Bile duct (tissue), 1 donor: ENCODE measurements around a stretch of chr1.

- PRO-cap, result unidirectional peak, minus-strand start at chr1:21311087
These were observed 20.5 kb upstream of the ECE1 start for GRCh38 chr1:21310663-21311165.

DNA sequence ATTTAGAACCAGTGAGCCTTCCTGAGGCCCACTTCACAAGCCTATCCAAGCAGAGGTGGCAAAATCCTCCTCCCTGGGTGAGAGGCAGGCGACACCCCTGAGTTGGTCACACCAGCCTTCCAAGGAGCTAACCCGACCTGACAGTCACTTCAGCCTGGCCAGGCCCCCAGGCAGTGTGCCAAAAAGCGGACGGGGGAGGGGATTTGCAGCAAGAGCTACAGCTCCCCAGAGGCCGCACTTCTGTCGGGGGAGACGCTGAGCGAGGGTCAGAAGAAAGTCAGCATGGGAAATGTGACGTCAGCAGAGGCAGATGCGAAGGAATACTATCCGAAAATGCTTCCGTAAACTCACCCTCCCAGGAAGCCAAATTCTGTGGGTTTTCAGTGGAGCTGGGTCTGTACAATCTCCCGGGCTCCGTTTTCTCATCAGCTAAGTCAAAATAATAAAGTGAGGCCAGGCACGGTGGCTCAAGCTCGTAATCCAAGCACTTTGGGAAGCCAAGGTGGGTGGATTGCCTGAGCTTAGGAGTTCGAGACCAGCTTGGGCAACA, 28.4 kb upstream of the ECE1 start:
- PRO-cap, result bidirectional peak, plus-strand start at position 366 of the sequence, minus-strand start at position 245 of the sequence

- PRO-cap, result no peak
These were observed 29.2 kb upstream of the ECE1 start for GRCh38 chr1:21319301-21320040.

DNA sequence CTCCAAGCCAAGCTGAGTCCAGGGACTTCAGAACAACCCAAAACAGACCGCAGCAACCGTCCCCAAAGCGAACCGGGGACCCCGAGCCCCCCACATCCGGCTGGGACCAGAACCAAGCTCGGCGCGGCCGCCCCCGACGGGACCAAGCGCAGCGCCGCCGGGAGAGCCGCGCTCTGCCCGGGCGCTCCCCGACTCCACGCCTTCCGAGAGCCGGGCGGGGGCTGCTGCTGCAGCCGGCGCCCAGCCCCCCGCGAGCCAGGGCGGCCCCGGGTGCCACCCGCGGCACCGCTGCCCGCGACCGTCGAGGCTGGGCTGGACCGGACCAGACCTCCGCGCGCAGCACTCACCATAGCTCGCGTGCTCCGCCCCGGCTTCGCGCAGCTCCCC, 54.8 kb upstream of the ECE1 start:
- PRO-cap, result unidirectional peak, minus-strand start at position 198 of the sequence

- PRO-cap, result no peak
These were observed 55.9 kb upstream of the ECE1 start for GRCh38 chr1:21346257-21346374.

- PRO-cap, result no peak
These were observed 3.1 kb upstream of the NBPF3 start for GRCh38 chr1:21436520-21437545.

- PRO-cap, result no peak
These were observed 7.9 kb downstream of the ALPL start for GRCh38 chr1:21516954-21517694.

DNA sequence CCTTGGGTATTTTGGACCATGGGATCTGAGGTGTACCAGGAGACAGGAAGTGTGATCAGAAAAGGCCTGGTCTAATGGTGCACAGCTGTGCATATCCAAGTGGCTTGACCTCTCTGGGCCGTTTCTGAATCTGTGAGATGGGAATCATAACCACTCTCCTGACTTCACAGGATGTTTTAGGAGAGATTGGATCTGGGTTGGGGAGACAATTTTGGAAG, 37.0 kb downstream of the ALPL start:
- PRO-cap, result no peak

- PRO-cap, result no peak
These were observed 78.4 kb downstream of the RAP1GAP start for GRCh38 chr1:21590499-21591478.

DNA sequence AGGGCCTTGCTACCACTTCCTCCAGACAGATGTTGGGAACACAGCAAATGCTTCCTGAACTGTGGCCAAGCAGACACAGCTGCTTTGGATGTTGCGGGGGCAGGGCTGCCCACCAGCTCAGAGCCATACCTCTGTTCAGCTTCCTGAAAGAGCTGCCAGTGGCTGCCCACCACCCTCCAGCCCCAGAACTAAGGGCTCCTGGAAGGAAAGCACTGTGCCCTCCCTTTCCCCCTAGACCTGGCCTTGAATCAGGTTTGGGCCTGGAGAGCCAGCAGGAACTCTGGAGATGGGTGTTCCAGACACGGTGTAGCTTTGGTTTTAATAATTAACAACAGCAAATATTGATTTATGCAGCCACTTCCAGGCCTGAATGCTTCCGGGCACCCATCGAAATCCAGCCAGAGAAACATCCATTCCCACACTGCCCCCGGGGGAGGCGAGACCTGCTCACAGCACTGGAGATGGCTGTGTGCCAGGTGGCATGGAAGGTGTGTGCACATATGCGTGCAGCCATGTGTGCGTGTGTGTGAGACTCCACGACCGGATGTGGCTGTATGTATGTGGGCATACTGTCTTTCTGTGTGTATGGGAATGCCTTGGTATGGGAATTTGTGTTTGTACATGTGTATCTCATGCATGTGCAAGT, 45.6 kb downstream of the RAP1GAP start:
- PRO-cap, result unidirectional peak, minus-strand start at position 239 of the sequence

DNA sequence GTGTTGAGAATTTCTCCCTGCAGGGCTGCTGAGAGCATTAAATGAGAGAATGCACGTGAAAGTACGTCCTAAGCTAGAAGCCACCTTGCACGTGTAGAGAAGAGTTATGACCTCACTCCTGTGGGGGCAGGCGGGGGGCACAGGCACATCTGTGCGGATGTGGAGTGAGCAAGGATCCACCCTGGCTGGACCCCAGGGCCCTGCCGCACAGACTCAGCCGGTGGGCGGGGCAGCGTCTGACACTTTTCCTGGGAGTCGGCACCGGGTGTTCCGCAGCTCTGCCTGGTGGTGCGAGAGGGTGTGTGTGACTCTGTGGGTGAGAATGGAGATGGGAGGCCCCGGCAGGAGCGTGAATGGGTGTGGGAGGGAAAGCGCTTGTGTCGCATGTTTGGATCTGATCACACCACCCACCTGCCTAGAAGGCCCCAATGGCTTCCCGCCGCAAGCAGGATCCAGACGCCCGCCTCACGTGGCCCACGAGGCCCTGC, 29.6 kb downstream of the RAP1GAP start:
- PRO-cap, result no peak

DNA sequence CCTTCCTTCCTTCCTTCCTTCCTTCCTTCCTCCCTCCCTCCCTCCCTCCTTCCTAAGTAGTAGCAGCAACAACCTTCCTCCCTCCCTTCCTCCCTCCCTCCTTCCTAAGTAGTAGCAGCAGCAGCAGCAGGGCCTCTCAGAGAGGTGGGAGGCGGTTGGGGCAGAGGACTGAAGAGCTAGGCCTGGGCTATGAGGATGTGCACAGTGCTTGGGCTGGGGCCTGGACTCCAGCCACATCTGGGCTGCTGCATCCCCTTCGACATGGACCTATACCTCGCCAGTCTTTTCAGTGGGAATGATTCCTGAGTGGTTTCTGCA, 15.6 kb downstream of the RAP1GAP start:
- PRO-cap, result no peak

GRCh38 chr1:21668390-21669201, 561 bp downstream of the RAP1GAP start:
- PRO-cap, result no peak

GRCh38 chr1:21736265-21736637, 46.7 kb downstream of the USP48 start:
- PRO-cap, result no peak

GRCh38 chr1:21884629-21885788, 52.1 kb downstream of the HSPG2 start:
- PRO-cap, result no peak

DNA sequence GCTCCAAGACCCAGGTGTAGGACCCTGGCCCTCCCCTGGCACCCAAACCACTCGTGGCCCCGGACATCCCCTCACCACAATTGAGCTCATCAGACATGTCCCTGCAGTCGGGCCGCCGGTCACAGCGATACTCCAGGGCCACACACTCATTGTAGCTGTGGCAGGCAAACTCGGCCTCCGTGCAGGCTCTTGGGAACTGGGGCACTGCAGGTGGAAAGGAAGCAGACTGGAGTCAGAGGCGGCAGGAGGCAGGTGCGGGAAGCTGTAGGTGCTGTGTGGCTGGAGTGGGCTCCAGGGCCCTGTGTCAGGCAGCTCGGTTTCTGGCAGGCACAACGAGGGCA, 49.3 kb downstream of the HSPG2 start:
- PRO-cap, result no peak

GRCh38 chr1:21913715-21914497, 23.2 kb downstream of the HSPG2 start:
- PRO-cap, result no peak

DNA sequence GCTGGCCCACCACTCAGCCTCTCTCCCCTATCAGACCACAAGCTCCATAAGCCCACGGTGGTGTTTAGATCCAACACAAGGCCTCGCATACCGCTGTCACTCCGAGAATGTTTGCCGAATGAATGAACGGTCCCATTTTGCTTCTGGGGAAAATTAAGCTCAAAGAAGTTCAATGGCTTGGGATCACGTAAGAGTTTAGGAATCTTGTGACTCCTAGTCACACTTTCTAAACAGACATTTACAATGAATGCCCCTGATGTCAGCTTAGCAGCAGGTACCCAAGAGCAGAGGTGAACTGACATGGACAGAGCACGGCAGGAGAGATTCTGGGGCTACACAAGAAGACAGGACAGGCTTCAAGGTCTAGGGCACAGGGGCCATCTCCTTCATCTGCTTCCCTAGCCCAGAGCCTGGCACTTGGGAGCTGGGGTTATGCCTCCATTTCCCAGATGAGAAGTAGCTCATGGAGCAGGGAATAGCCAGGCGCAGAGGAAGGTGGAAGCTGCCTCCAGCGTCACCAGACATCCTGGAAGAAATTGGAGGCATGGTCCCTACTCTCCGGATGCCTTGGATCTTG, 13.3 kb downstream of the HSPG2 start:
- PRO-cap, result no peak

- PRO-cap, result bidirectional peak, plus-strand start at chr1:21936078, minus-strand start at chr1:21935902; bidirectional peak, plus-strand start at chr1:21936448, minus-strand start at chr1:21936155
These were observed 1.3 kb downstream of the HSPG2 start for GRCh38 chr1:21935427-21936509.

GRCh38 chr1:21936510-21936770, 670 bp downstream of the HSPG2 start:
- PRO-cap, result no peak